Measurements from ENCODE around the genes DDAH1 and HS2ST1.

GRCh38 chr1:84299446-84299738 is 2.1 kb upstream of the SAMD13 start:
- PRO-cap = no peak
- RAMPAGE, long total RNA, 3 experiments = no peak in any of the 3 experiments

- PRO-cap = no peak
- RAMPAGE, long total RNA, 3 experiments = no peak in any of the 3 experiments
Observed at GRCh38 chr1:84430473-84431074, 32.3 kb downstream of the DNASE2B start.

GRCh38 chr1:84690990-84691492 is 780 bp upstream of the SSX2IP start:
- PRO-cap = no peak
- RAMPAGE, long total RNA, 3 experiments = no peak in any of the 3 experiments

- PRO-cap = no peak
- RAMPAGE, long total RNA, 3 experiments = no peak in any of the 3 experiments
Observed at GRCh38 chr1:85200328-85200489, 607 bp downstream of the SYDE2 start.

GRCh38 chr1:85330299-85330917 is 54.0 kb upstream of the BCL10 start:
- PRO-cap = unidirectional peak, minus-strand start at chr1:85330486
- RAMPAGE, long total RNA, 3 experiments = no peak in any of the 3 experiments

DNA sequence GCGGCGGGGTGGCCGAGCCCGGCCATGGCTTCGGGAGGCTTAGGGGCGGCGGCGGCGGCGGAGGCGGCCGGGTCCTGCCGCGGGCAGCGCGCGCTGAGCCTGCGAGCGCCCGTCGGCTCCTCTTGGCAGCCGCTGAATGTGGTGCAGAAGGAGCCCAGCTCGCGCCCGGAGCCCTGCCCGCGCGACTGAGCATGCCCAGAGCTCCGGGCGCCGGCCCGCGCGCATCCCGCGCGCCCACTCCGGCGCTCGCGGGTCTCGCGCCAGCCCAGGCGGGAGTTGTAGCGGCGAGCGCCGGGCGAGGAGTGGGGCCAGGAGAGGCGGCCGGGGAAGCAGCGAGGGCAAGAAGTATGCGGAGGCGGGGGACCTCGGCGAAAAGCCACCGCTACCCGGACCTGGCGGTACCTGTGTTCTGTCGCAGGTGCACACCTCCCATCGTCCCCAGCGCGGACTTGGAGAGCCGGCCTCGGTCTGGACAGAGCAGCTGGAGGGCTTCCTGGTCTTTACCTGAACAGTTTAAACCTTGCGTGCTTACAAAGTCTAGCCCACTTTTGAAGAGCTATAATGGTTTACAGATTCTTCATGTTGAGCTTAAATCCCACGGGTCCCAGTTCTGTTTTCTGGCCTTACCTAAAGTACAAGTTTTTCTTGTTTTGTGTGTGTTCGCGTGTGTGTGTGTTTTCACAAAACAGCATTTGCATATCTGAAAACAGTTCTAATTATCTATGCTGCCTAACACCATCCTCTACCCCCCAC is at the start of gene DDAH1:
Gene DDAH1 (minus strand): TSS at position 140 of the 753 bp plus-strand sequence.
- PRO-cap = bidirectional peak, plus-strand start at position 279 of the sequence, minus-strand start at position 138 of the sequence
- RAMPAGE, long total RNA, 3 experiments = no peak in any of the 3 experiments

DNA sequence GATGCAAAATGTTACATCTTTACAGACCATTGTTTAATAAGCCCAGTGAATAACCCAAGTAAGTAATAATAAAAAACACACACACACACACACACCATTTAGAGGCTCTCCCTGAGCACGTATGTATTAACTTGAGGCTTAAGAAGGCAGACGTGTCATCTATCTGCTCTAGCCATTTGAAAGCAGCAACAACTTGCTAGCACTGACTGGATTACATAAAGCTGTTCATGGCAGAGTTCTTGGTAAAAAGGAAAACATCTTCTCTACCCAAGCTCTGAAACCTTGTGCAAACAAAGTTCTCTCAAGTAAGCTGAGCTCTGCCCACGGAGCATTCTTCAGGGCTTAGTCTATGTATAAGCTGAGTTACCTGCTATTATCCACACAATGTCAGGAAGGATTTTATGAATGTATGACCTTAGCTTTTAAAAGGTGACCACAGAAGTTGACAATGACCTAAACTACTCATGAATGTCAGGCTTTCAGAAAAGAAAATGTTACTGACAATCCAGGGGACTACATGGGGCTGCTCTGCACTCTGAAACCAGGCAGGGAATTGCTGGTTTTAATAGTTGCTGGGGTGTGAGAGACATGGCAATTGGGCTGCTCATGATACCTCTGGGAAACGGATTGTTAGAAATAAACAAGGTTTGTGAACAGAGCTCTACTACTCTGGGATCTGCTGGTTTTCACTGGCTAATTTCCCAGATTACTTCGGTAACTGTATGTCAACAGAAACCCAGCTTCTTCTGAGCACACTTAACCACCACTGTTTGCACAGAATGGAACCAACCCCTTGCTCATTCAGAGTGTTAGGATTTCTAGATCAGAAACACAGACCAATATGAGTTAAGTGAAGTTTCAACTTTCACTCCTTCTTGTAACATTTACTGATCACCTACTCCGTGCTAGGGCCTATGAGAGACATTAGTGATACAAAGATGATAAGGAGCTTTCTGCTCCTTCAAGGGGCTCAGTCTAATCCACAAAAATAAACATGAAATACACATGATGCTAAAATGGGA is 29.6 kb upstream of the CCN1 start:
- PRO-cap = no peak
- RAMPAGE, long total RNA, 3 experiments = no peak in any of the 3 experiments

DNA sequence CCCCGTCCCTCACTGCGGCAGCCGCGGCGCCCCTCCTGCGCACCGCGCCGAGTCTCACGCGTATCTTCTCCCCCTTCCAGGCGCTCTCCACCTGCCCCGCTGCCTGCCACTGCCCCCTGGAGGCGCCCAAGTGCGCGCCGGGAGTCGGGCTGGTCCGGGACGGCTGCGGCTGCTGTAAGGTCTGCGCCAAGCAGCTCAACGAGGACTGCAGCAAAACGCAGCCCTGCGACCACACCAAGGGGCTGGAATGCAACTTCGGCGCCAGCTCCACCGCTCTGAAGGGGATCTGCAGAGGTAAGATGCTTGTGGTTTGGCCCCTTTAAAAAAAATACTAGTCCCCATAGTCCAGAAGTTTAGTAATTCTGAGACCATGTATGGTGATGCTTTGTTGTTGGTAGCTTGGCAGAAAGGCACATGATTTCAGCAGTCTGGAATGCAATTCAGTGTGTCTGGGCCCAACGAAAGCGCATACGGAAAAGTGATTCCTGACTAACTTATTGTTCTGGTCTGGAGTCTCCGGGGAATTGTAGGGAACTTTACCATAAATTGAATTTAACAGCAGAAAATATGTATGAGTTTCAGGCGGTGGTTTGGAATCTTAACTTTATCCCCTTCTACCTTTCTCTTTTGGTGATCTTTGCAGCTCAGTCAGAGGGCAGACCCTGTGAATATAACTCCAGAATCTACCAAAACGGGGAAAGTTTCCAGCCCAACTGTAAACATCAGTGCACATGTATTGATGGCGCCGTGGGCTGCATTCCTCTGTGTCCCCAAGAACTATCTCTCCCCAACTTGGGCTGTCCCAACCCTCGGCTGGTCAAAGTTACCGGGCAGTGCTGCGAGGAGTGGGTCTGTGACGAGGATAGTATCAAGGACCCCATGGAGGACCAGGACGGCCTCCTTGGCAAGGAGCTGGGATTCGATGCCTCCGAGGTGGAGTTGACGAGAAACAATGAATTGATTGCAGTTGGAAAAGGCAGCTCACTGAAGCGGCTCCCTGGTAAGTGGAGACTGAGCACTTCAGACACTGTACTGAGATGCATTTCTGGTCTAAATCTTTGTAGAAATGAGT is 1.1 kb downstream of the CCN1 start:
- PRO-cap = bidirectional peak, plus-strand start at position 147 of the sequence, minus-strand start at position 89 of the sequence; bidirectional peak, plus-strand start at position 443 of the sequence, minus-strand start at position 333 of the sequence; bidirectional peak, plus-strand start at position 955 of the sequence, minus-strand start at position 953 of the sequence
- RAMPAGE, long total RNA, 3 experiments = no peak in any of the 3 experiments

GRCh38 chr1:85584114-85584963 is 3.8 kb downstream of the CCN1 start:
- PRO-cap = no peak
- RAMPAGE, long total RNA, 3 experiments = no peak in any of the 3 experiments

DNA sequence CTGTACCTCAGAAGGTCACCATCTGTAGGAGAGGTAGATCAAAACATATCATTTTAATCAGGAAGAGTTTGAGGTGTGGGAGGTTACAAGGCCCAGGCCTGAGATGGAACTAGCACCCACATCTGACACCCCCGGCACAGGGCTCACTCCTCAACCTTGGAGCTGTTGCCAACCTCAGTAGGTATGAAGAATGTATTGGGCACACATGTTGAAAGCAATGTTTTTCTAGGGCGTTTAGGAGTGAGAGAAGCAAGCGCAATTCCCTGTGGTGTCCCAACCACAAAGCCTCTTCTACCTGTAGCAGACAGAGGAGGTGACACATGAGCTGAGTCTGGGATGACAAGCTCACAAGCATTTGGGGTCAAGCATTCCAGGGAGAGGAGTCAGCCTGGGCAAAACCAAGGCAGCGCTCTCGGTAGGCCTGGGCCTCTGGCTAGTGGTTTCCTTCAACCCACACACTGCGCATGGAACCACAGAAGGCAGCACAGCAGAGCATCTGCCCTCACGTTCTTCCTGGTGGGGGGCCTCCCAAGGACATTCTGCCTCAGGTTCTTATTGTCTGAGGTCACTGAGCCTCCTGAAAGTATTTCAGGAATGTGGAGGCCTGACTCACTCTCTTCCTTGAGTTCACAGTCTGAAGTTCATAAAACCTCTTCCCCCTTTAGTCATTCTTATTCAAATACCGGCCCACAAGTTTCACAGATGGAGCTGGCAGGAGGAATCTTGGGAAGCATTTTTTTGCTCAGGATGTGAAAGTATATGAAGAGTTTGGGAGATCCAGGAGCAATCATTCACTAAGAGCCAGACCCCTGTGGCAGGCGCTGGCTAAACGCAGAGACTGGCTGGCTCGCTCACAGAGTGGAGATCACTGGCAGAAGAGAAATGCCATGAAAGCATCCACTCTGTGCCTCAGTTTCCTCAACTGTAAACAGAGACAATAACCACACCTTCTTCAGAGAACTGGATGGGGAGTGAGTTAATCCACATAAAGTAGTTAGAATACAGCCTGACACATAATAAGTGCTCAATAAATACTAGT is 26.7 kb downstream of the CCN1 start:
- PRO-cap = no peak
- RAMPAGE, long total RNA, 3 experiments = no peak in any of the 3 experiments

DNA sequence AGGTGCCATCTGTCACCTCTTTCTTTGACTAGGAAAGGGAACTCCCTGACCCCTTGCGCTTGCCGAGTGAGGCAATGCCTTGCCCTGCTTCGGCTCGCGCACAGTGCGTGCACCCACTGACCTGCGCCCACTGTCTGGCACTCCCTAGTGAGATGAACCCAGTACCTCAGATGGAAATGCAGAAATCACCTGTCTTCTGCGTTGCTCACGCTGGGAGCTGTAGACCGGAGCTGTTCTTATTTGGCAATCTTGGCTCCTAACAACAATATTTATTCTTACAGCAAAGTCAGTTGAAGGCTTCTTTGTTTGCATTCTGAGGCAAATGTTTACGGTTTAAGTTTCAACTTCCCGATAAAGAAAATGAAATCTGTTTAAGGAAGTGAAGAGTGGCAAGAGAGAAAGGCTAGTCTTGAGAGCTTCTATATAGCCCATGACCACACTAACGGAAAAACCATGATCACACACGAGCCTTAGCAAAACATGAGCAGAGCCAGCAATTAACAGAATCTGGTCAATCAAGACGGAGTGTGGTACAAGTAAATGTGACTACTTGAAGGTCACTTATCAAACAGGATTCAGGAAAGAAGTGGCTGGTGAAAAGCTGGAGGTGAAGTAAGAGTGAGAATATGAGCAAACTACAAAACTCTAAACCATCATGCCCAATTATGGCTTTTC is 122.6 kb upstream of the ZNHIT6 start:
- PRO-cap = no peak
- RAMPAGE, long total RNA, 3 experiments = no peak in any of the 3 experiments

GRCh38 chr1:86395347-86395657 is 821 bp downstream of the ODF2L start:
- PRO-cap = no peak
- RAMPAGE, long total RNA, 3 experiments = no peak in any of the 3 experiments

DNA sequence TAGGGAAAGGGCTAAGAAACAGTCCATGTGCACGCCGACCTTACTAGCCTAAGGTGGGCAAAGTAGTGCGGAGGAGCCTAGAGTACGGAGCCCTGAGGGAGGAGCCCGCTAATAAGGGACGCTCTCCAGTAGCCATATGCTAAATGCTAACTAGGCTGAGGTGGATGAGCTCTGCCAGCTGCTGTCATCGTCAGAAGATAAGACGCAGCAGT is 35.0 kb downstream of the CLCA1 start:
- PRO-cap = no peak
- RAMPAGE, long total RNA, 3 experiments = no peak in any of the 3 experiments

GRCh38 chr1:86853035-86853472 is 60.9 kb downstream of the SELENOF start:
- PRO-cap = no peak
- RAMPAGE, long total RNA, 3 experiments = no peak in any of the 3 experiments

DNA sequence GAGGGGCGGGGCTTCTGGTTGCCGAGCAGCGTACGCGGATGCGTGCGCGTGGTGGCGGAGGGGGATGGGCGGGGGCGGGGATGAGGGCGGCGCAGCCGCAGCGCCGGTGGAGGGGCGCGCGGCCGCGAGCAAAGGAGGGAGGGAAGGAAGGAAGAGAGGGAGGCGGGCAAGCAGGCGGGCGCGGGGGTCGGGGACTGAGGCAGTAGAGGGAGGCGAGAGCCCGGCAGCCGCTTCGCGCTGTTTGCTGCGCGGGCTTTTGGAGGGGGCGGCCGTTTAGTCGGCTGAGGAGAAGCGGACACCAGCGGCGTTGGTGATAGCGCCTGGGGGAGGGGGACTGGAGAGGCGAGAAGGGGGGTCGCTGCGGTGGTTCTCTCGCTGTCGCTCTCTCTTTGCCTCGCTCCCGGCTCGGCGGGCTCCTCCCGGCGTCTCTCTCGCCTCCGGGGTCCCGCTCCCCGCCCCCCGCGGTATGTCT is at the start of gene HS2ST1:
Gene HS2ST1 (plus strand): TSS at position 92 of the 472 bp plus-strand sequence.
- PRO-cap = bidirectional peak, plus-strand start at position 173 of the sequence, minus-strand start outside the sequence; unidirectional peak, plus-strand start at position 339 of the sequence
- RAMPAGE, long total RNA, 3 experiments = start-site peak on the plus strand in 2 of 3 experiments, centred at positions 202 to 325 of the sequence, 24 to 59 reads per replicate

- PRO-cap = no peak
- RAMPAGE, long total RNA, 3 experiments = no peak in any of the 3 experiments
Observed at GRCh38 chr1:87329576-87329793, 805 bp downstream of the LMO4 start.

GRCh38 chr1:87334277-87334534 is 5.5 kb downstream of the LMO4 start:
- PRO-cap = no peak
- RAMPAGE, long total RNA, 3 experiments = no peak in any of the 3 experiments

DNA sequence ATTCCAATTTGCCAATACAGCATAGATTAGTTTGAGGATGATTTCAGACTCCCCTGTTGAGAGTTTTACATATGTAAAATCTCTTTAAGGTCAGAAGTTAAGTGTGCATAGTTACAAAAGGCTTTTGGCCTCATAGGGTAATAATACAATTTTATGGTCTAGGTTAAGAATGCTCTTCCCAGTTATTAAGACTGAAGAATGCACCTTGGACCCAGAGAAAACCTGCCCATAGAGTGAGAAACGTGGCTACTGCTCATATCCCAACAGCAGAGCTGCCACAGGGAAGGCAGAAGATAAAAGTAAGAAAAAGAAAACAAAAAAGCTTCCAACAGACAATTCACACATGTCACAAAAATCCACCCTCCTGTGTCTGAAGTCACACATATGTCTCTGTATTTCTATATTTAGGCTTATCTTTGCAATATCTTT is 255.9 kb downstream of the LMO4 start:
- PRO-cap = no peak
- RAMPAGE, long total RNA, 3 experiments = no peak in any of the 3 experiments

GRCh38 chr1:87786729-87787285 is 458.1 kb downstream of the LMO4 start:
- PRO-cap = no peak
- RAMPAGE, long total RNA, 3 experiments = no peak in any of the 3 experiments

DNA sequence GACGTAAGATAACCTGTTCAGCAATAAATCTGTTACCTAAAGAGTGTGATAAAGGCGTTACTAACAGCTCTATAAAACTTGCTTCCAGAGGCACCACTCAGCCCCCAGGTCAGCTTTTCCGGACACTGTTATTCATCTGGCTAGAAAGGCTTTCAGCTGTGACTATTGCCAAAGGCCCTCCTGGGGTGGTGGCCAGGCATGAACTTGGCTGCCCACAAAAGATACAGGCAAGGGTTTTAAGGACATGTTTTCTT is 639.4 kb downstream of the LMO4 start:
- PRO-cap = no peak
- RAMPAGE, long total RNA, 3 experiments = no peak in any of the 3 experiments

Measured in subcutaneous adipose tissue (tissue), 3 donors.